Peritoneum (tissue), 1 donor: ENCODE data around the gene JARID2.

DNA sequence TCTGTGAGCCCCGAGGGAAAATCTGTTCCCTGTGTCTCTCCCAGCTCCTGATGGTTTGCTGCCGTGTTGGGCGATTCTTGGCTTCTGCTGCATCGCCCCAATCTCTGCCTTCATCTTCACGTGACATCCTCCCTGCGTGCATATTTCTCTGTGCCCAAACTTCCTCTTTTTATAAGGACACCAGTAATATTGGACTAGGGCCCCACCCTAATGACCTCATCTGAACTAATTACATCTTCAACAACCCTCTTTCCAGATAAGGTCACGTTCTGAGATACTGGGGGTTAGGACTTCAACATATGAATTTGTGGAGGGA, 355.7 kb upstream of the JARID2 start:
- PRO-cap = no peak

- PRO-cap = no peak
Observed at GRCh38 chr6:15244622-15245262, 1.1 kb upstream of the JARID2 start.

GRCh38 chr6:15245448-15246339, at the start of gene JARID2:
Gene JARID2, plus strand, starts transcription at chr6:15246069.
- PRO-cap = no peak

- PRO-cap = no peak
Observed at GRCh38 chr6:15250493-15251209, 4.8 kb downstream of the JARID2 start.

DNA sequence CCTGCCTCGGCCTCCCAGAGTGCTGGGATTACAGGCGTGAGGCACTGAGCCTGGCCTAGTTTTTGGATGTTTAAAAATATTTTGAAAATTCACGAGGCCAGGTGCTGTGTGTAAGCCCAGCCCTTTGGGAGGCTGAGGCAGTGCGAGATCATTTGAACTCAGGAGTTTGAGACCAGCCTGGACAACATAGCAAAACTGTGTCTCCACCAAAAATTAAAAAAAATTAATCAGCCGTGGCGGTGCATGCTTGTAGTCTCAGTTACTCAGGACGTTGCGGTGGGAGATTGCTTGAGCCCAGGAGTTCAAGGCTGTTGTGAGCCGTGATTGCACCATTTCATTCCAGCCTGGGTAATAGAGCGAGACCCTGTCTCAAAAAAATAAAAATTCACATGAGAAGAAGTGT, 45.0 kb downstream of the JARID2 start:
- PRO-cap = no peak

DNA sequence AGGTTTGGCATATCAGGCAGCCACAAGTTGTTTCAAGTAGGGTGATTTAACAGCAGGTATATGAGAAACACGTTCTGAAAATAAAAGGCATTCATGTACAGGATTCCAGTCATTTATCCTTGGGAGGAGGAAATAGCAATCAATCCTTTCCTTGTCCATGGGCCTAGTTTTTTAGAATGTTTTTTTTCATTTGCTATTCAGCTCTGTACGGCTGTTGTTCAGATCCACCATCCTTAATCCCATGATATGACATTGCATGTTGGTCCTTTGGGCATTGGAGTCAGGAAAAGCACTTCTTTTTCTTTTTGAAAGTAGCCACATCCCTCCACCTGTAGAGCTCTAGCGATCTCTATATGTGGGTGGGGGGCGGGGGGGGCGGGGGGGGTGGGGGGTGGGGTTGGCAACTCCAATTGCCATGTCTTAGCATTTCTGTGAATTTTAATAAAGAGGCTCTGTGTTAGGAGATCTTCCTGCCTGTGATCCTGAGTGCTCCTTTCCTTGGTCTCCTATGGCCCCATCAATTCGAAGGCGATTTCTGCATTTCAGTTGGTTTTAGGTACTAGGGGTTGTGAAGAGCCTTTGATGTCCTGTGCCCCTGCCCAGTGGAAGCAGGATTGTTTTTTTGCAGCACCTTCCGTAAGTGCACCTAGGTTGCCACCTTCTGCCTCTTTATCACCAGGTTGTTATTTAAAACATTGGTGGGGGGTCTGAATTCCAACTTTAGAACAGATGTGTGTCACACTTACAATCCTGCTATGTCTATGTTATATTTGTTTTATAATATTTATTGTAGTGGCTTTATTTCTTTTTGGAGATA, 120.5 kb downstream of the JARID2 start:
- PRO-cap = no peak

DNA sequence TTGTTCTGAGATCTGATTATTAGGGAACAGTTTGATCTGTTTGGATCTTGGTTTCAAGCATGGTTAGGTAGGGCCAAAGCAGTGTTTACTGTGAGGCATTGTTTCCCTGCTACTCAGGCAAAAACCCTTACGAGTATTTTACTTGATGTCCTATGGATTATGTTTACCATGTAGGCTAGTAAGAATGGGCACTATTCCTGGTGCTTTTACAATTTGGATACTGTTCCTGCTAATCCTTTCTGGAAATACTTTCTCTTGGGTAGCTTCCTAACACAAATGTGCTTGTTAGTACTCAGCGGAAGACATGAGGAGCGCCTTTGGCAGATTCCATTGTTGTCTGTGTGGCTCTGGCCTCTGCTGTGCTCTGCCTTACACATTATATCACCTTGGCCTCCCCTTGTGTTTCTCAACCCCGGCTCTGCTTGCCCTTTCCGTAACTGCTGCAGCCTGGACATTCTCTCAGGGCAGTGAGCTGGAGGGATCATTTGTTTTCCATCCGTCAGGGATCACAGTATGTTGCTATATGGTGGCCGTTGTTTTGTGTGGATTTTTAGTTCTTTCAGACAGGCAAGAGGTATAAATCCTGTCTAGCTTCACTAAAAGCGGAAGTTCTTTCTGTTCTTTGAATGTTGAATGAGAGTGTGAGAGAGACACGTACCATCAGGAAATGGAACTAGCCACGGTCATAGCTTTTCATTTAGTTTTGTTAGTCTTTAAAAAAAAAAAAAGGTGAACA, 175.0 kb downstream of the JARID2 start:
- PRO-cap = no peak

GRCh38 chr6:15448612-15449067, 202.8 kb downstream of the JARID2 start:
- PRO-cap = no peak

DNA sequence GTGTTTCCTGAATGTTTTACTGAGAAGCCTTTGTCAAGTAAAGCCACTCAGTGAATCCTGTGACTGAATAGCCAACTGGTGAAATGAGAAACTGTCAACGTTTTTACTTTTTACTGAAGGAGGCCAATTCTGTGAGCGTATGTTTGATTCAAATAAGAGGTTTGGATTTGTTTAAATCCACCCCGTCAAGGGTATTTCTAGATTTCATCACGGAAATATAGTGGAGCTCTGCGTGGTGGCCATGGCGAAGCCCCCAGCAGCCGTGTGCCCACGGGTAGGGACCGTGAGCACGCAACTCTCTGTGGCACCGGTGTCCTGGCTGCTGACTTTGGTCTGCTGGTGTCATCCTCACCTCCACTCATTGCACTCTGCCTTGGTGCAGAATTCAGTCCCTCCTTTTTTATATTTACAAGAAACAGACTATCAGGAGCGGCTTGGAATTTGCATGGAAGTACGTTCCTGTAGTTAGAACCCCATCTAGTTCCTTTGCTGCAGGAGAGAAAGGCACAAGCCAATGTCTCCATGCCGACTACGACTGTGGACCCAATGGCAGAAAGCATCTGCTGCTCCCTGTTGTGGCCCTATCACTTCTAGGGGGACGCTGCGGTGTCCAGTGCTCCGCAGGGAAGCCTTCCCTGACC, 159.8 kb downstream of the DTNBP1 start:
- PRO-cap = no peak

DNA sequence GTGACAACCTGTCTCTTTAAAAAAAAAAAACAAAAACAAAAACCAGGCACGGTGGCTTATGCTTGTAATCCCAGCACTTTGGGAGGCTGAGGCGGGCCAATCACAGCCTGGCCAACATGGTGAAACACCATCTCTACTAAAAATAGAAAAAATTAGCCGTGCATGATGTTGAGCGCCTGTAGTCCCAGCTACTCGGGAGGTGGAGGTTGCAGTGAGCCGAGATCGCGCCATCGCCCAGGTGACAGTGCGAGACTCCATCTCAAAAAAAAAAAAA, 147.2 kb downstream of the DTNBP1 start:
- PRO-cap = no peak

GRCh38 chr6:15691699-15691898, 28.8 kb upstream of the DTNBP1 start:
- PRO-cap = no peak

DNA sequence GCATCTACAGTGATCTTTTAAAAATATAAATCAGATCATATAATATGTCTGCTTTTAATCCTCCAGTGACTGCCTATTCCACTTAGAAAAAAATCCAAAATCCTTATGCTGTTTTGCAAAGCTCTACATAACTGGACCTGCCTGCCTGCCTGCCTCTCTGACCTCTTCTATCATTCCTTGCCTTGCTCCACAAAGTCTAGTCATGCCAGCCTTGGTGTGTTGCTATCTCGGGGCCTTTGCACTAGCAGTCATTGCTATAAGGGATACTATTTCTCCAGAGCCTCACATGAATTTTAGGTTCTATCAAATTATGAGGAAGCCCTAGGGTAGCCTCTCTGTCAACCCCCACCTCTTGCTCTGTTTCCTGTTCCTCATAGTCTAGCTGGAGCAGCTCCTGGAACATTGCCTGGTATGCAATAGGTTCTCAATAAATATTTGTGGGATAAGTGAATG, 46.7 kb upstream of the DTNBP1 start:
- PRO-cap = no peak

- PRO-cap = no peak
Observed at GRCh38 chr6:15889294-15889799, 226.5 kb upstream of the DTNBP1 start.

DNA sequence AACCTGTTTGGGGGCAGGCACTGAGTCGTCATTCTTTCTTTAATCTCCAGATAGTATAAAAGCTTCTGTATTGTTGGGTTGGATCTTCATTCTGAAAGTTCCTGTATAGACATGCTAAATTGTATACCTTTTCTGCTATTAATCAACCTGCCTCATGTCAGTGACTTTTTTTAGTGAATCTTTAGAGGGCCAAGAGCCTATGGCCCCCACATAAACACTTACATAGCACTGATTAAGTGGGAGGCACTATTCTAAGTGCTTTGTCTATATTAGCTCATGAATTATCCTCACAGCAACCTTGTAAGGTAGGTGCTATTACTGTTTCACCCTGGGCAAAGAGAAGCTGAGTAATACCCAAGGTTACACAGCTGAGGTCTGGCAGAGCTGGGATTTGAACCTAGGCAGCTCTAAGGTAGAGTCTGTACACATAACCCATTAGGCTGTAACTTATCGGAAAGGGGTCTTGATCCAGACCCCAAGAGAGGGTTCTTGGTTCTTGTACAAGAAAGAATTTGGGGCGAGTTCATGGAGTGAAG, 232.4 kb upstream of the DTNBP1 start:
- PRO-cap = no peak

DNA sequence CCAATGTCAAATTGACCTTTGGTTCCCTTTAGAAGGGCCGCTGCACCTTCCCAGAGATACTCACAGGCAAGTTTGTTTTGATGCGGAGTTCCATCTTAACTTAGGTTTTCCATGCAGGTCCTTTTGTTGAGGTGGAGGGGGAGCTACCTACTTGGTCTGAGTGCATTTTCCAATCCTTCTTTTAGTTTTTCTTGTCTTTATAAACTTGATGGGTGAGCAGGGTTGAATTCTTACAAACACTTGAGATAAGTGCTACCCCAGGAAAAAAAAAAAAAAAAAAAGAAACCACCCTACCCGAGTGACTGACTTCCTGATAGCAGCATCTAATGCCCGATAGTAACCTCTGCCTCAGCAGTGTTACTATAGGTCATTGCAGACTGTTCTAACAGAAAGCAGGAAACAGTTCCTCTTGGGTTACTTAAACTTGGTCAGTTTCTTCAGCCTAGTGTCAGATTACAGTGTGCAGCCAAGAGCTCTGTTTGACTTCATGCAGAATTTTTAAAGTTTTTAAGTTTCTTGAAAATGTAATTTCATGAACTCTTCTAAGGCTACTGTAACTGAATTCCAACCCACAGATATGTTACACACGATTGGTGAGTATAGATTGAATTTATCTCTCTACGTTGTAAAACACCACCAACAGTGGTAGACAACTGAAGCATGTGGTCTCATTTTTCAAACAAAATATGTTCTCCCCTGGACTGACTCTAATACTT, 2.0 kb downstream of the MYLIP start:
- PRO-cap = no peak

- PRO-cap = no peak
Observed at GRCh38 chr6:16206370-16206956, 31.9 kb upstream of the GMPR start.

DNA sequence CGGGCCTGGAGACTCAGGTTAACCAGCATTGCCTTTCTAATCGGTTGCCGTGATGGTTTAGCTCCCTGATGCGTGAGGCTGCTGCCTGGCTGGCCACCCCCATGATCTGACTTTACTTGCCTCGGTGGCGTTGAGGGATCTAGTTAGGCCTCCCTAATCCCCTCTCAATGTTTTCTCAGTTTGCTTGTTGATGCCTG, 2.4 kb downstream of the GMPR start:
- PRO-cap = no peak

- PRO-cap = no peak
Observed at GRCh38 chr6:16304948-16305357, 66.6 kb downstream of the GMPR start.

GRCh38 chr6:16358698-16359122, 120.3 kb downstream of the GMPR start:
- PRO-cap = no peak

DNA sequence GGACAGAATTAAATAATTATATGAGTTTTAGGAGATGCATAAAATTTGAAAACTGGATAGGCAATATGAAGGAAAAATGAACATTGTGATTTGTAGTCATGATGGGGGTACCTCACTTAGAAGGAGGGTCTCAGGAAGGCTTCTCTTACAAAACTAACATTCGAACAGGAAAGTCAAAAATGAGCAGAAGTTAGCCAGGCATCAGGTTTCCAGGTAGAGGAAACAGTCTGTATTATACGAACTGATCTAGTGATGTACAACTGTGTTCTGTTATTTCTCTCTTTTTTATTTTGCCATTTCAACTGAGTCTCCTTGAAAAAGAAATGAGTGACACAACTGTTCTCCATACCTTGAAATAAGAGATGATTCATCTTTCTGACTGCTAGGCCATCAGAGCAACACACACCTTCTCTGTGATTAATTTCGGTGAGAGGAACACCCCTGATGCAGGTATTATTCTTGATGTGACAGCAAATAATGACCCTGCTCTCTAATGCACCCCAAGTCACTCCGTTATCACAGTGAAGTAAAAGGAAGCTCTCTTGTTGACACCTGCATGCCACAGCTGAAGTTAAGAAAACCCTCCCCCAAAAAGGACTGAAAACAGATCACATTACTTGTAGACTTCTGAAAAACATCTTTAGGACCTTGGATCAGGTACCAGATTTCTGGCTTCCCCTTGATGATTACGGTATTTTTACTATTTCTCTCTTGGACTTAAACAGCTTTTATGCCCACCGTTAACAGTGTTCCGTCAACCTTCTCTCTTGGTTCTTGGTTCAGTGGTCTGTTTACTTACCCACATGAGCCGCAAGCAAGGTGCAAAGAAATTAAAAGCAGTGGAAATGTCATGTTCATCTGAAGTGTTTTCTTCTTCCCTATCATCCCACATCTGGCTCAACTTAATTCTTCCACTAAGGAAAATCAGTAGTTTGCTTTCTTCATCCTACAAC, 249.6 kb downstream of the GMPR start:
- PRO-cap = no peak